Epidermal melanocyte (primary cell): Measurements from ENCODE around the genes CEACAM20, CEACAM16, BCAM and NKPD1.

GRCh38 chr19:44529508-44529764 lies at the start of gene CEACAM20:
Gene CEACAM20 (minus strand): TSS chr19:44529675.
- RRBS: 52% methylated on average over 3 of the region's 5 CpGs

- RRBS: no CpG with 5 or more reads among the region's 5 CpGs
Measured at GRCh38 chr19:44592094-44592841, 21.1 kb upstream of the IGSF23 start.

GRCh38 chr19:44620721-44621145 lies 7.4 kb downstream of the IGSF23 start:
- RRBS: no CpG with 5 or more reads among the region's 6 CpGs

- RRBS: no CpG with 5 or more reads among the region's 10 CpGs
Measured at GRCh38 chr19:44639053-44639675, 4.5 kb upstream of the PVR start.

GRCh38 chr19:44699098-44699297 lies at the start of gene CEACAM16:
Gene CEACAM16 (plus strand): TSS chr19:44699151.
- RRBS: no CpG with 5 or more reads among the region's 7 CpGs

- RRBS: no CpG with 5 or more reads among the region's 23 CpGs
Measured at GRCh38 chr19:44741112-44742336, 7.0 kb upstream of the BCL3 start.

GRCh38 chr19:44747631-44748359 lies 713 bp upstream of the BCL3 start:
- RRBS: no CpG with 5 or more reads among the region's 31 CpGs

GRCh38 chr19:44749108-44749517 lies 605 bp downstream of the BCL3 start:
- RRBS: 15% methylated on average over 1 of the region's 4 CpGs

GRCh38 chr19:44757718-44758954 lies 9.6 kb downstream of the BCL3 start:
- RRBS: 11% methylated on average over 25 of the region's 82 CpGs

DNA sequence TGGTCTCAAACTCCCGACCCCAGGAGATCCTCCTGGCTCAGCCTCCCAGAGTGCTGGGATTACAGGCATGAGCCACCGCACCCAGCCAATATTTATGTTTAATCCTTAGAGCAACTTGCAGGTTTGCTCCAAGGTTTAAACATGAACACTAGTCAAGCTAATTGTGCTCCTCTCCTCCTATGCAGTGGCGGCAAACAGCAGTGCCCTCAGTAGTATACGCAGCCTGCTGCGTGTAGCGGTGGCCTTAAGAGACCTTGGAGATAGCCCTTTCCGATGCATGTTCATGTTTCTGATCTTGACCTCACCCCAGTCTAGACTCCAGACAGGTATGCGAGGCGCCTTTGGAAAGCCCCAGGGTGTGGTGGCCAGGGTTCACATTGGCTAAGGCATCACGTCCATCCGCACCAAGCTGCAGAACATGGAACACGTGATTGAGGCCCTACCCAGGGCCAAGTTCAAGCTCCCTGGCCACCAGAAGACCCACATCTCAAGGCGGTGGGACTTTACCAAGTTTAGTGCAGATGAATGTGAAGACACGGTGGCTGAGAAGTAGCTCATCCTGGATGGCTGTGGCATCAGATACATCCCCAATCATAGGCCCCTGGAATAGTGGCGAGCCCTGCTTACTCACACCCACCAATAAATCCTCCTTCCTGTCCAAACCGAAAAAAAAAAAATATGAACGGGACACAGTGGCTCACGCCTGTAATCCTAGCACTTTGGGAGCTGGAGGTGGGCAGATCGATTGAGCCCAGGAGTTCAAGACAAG lies 12.7 kb upstream of the CBLC start:
- RRBS: no CpG with 5 or more reads among the region's 19 CpGs

DNA sequence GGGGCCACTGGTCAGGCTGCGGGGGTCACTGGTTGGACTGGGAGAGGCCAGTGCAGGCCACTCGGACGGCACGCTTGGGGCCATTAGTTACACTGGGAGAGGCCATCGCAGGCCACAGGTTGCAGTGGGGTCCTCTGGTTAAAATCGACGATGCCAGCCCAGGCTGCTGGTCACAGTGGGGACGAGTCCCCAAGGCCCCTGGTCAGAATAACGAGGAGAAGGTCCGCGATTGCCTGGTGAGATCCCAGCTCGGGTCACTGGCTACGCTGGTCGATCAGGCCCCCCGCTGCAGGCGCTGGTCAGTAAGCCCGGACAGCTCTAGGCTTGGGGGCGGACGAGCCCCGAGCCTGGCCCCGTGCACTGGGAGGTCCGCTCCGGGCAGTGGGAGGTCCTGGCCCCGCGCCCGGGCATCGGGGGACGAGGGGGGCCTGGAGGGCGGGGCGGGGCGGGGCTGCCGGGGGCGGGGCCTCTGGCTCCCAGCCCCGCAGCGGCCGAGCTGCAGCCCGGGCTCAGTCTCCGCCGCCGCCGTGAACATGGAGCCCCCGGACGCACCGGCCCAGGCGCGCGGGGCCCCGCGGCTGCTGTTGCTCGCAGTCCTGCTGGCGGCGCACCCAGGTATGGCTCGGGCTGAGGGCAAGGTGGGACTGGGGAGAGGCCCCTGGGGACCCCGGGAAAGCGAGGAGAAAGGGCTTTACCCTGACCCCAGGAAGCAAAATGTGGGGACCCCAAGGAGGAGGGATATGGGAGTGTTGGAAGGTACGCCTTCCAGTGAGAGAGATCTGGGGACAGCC lies at the start of gene BCAM:
Gene BCAM (plus strand): TSS at position 512 of the 791 bp plus-strand sequence.
- RRBS: 4% methylated on average over 22 of the region's 56 CpGs

DNA sequence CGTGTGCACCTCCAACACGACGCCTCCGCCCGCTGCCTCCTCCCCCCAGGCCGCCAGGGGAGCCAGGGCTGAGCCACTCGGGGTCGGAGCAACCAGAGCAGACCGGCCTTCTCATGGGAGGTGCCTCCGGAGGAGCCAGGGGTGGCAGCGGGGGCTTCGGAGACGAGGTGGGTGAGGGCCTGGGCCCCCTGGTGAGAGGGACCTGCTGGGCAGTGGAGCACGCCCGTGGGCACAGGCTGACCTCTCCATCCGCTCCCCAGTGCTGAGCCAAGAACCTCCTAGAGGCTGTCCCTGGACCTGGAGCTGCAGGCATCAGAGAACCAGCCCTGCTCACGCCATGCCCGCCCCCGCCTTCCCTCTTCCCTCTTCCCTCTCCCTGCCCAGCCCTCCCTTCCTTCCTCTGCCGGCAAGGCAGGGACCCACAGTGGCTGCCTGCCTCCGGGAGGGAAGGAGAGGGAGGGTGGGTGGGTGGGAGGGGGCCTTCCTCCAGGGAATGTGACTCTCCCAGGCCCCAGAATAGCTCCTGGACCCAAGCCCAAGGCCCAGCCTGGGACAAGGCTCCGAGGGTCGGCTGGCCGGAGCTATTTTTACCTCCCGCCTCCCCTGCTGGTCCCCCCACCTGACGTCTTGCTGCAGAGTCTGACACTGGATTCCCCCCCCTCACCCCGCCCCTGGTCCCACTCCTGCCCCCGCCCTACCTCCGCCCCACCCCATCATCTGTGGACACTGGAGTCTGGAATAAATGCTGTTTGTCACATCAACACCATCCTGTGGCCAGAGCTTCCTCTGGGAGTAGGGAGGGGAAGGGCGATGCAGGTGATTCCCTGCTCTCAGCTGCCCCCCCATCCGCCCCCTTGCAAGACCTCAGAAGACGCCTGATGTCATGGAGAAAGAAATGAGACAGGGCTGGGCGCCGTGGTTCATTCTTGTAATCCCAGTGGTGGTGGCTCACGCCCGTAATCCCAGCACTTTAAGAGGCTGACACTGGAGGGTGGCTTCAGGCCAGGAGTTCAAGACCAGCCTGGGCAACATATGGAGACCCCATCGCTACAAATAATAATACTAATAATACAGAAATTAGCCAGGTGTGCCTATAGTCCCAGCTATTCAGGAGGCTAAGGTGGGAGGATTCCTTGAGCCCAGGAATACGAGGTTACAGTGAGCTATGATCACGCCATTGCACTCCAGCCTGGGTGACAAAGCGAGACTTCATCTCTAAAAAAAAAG lies 12.2 kb downstream of the BCAM start:
- RRBS: no CpG with 5 or more reads among the region's 40 CpGs

DNA sequence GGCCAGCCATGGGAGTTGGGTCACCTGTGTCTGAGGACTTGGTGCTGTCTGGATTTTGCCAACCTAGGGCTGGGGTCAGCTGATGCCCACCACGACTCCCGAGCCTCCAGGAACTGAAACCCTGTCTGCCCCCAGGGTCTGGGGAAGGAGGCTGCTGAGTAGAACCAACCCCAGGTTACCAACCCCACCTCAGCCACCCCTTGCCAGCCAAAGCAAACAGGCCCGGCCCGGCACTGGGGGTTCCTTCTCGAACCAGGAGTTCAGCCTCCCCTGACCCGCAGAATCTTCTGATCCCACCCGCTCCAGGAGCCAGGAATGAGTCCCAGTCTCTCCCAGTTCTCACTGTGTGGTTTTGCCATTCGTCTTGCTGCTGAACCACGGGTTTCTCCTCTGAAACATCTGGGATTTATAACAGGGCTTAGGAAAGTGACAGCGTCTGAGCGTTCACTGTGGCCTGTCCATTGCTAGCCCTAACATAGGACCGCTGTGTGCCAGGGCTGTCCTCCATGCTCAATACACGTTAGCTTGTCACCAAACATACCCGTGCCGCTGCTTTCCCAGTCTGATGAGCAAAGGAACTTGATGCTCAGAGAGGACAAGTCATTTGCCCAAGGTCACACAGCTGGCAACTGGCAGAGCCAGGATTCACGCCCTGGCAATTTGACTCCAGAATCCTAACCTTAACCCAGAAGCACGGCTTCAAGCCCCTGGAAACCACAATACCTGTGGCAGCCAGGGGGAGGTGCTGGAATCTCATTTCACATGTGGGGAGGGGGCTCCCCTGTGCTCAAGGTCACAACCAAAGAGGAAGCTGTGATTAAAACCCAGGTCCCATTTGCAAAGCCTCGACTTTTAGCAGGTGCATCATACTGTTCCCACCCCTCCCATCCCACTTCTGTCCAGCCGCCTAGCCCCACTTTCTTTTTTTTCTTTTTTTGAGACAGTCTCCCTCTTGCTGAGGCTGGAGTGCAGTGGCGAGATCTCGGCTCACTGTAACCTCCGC lies 1.1 kb upstream of the APOE start:
- RRBS: no CpG with 5 or more reads among the region's 22 CpGs

DNA sequence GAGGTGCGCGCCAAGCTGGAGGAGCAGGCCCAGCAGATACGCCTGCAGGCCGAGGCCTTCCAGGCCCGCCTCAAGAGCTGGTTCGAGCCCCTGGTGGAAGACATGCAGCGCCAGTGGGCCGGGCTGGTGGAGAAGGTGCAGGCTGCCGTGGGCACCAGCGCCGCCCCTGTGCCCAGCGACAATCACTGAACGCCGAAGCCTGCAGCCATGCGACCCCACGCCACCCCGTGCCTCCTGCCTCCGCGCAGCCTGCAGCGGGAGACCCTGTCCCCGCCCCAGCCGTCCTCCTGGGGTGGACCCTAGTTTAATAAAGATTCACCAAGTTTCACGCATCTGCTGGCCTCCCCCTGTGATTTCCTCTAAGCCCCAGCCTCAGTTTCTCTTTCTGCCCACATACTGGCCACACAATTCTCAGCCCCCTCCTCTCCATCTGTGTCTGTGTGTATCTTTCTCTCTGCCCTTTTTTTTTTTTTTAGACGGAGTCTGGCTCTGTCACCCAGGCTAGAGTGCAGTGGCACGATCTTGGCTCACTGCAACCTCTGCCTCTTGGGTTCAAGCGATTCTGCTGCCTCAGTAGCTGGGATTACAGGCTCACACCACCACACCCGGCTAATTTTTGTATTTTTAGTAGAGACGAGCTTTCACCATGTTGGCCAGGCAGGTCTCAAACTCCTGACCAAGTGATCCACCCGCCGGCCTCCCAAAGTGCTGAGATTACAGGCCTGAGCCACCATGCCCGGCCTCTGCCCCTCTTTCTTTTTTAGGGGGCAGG lies 3.7 kb downstream of the APOE start:
- RRBS: no CpG with 5 or more reads among the region's 31 CpGs

GRCh38 chr19:45118315-45119221 lies 25.6 kb downstream of the PPP1R37 start:
- RRBS: 76% methylated on average over 4 of the region's 21 CpGs

- RRBS: 24% methylated on average over 4 of the region's 20 CpGs
Measured at GRCh38 chr19:45160698-45161192, at the start of gene NKPD1. Gene NKPD1 (minus strand): TSS chr19:45160982.

DNA sequence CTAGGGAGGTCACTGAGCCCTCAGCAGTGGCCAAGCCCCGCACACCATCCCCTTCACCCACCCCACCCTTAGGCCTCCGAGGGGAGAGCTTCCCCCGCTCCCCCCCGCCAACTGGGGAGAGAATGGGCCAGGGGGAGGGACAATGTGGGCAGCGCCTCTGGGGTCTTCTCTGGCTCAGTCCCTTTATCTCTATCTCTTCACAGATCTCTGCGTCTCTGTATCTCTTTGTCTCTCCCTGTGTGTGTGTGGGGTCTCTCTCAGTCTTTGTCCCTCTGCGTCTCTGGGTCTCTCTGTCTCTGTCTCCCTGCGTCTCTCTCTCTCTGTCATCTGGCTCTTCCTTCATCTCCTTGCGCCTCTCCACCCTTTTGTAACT lies 472 bp upstream of the MARK4 start:
- RRBS: no CpG with 5 or more reads among the region's 9 CpGs

- RRBS: no CpG with 5 or more reads among the region's 7 CpGs
Measured at GRCh38 chr19:45304628-45305353, 17.9 kb downstream of the CKM start.

DNA sequence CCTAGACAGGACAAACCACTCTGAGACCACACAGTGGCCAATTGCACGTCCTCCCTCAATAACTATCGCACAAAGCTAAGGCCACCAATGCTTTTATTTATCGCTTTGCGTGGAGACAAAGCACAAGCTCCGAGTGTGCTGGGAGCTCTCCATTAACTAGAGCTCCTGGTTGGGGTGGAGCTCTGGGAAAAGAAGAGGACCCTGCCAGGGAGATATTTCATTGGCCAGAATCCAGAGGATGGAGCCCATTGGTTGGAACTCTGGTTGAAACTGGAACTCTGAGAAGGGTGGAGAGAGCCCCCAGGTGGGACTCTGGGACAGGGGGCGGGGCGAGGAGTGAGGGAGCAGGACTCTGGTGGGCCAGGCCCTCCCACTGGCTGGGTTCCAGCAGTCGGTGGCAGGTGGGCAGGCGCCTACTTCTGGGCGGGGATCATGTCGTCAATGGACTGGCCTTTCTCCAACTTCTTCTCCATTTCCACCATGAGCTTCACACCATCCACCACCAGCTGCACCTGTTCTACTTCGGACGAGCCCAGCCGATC lies 16.3 kb downstream of the CKM start:
- RRBS: no CpG with 5 or more reads among the region's 14 CpGs

- RRBS: no CpG with 5 or more reads among the region's 20 CpGs
Measured at GRCh38 chr19:45311557-45312152, 11.0 kb downstream of the CKM start.